ENCODE measurements around a stretch of chr20.

DNA sequence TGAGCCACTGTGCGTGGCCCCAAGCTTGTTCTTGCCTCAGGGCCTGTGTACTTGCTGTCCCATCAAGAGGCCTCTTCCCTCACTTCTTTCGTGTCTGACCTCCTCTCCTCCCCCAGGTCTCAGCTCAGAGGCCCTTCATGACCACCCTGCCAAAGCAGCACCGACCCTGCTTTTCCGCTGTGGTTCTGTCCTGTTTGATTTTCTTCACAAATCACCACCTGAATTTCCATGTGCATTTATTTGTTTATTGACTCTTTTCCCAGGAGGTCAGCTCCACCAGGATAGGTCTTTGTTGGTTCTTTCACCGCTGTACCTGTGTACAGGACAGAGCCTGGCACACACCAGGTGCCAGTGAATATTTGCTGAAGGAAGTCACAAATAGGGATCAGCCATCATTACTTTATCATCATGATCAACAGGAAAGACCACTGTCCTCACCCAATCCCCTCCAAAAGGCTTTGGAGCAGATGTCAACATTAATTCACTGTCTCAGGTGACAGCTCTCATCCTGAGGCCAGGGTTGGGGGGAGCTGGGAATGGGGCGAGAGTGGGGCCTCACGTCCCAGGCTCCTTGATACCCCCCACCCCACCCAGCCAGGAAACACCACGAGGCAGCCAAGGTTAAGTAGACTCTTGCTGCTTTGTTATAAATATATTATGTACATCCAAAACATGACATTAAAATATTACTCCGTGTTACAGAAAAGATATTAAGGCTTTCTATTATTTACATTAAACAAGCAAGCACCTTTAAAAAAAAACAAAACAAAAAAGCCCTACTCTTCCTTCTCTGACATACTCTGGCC, 10.8 kb upstream of the UBE2V1 start:
- PRO-cap: no peak

DNA sequence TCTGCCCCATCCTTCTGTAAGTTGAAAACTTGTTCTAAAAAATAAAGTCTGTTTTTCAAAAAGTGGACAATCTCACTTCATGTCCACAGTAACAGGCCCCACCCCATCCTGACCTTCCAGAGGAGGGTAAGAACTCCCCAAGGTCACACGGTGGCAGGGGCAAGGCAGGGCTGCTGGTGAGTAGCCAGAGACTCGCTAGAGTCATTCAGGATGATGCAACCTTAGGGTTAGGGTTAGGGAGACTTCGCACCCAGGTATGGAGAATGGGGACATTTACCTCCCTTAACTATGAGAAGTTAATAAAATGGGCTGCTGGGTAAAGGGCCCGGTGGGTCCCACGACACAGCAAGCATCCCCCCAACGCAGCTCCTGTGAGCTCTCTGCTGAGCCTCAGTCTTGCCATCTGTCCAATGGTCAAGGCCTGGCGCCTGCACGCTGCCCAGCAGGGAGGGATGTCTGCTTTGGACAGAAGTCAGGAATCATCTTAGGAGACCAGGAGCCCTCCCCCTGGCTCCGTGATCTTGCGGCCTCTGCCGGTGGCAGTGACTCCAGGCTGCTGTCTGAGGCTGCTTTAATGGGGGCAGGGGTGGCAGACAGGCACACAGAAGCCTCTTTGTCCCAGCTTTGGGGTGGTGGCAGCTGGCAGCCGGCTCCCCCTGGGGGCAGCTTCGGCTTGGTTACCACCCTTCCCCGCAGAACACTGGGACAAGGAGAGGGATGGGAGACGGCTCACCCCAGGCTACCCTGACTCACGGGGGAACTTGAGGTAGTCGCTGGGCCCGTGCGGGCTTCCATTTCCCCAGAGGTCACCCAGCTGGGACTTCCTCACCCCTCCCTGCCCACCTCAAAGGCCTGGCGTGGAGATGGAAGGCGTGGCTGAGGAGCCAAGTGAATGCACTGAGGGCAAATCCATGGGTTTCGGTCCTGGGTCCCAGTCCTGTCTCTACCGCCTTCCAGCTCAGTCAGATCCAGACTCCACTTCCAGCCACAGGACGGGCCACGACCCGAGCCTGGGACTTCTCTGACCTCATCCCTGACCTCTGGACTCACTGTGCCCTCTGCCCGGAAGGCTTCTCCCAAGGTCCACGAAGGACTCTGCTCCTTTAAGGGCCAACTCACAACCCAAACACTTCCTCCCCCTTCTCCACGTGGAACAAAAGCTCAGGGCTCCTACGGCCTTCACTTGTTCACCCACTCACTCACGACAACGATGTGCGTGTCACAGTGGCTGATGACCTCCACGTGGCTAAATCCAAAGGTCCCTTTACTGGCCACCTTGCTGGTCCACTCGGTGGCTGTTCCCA, 14.9 kb downstream of the PEDS1 start:
- PRO-cap: no peak

DNA sequence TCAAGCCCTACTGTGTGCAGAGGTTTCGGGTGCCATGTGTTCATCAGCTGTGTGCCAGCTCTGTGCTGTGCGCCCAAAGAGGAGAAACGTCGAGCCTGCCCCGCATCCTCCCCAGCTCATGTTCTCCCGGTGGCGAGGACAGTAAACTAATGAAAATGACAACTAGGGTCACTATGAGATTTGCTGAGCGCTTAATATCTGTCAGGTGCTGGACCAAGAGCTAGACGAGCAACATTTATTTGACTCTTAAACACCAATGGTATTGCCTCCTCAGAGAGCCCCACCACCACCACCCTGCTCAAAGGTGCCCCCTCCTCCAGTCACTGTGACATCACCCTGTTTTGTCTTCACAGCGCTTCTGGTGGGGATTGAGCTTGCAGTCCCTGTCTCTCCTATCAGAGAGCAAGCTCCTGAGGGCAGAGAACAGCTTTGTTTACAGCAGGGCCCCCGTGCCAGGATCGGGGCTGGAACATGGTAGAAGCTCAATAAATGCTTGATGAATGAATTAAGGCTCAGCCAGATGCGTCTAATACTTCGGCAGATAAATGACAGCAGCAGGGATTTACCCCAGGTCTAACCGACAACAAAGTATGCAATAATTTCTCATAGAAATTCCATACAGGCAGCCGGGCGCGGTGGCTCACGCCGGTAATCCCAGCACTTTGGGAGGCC, 806 bp upstream of the PEDS1 start:
- PRO-cap: no peak

GRCh38 chr20:50196112-50196608, 5.5 kb downstream of the CEBPB start:
- PRO-cap: no peak

GRCh38 chr20:50215900-50216499, 25.4 kb downstream of the CEBPB start:
- PRO-cap: no peak

DNA sequence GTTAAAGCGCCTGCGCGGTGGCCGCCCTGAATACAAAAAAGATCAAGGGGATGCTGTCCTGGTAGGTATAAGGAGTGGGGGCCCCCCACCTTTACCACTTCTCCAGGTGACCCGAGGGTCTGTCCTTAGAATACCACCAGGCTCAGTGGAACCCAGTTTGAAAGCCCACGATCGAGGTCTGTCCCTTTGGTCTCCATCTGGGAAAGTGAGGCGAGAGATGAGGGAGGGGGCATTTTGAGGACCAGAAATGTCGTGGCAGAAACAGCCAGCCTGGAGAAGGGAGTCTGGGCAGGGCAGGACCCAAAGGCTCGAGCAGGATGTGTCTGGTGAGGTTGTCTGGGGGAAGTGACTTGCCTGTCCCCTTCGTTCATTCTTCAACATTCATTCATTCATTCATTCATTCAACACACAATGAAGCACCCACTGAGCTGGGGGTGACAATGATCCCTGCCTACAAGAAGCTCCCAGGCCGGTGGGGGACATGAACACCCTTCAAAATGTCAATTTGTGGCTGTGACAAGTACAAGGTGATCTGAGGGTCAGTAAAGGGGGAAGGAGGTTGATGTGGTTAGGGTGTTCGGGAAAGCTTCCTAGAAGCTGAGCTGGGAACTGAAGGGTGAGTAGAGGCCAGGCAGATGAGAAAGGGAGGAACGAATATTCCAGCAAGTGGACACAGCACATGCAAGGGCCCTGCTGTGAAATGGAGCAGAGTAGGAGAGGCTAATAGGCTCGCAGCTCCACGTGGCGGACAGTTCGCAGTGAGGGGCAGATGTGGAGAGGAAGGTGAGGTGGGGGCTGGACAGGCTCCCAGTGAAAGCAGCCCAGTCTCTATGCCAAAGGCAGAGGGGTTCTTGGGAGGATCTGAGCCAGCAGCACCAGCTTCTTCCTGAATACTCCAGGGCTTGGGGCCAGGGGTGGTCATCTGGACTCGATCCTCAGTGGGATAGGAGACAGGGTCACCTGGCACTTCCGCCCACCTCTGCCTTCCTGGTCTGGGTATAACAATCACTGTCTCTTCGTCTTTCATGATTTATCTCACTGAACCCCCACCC, 80.7 kb downstream of the CEBPB start:
- PRO-cap: no peak

GRCh38 chr20:50297451-50298070, 106.9 kb downstream of the CEBPB start:
- PRO-cap: no peak

- PRO-cap: no peak
Measured at GRCh38 chr20:50303898-50304408, 113.3 kb downstream of the CEBPB start.

DNA sequence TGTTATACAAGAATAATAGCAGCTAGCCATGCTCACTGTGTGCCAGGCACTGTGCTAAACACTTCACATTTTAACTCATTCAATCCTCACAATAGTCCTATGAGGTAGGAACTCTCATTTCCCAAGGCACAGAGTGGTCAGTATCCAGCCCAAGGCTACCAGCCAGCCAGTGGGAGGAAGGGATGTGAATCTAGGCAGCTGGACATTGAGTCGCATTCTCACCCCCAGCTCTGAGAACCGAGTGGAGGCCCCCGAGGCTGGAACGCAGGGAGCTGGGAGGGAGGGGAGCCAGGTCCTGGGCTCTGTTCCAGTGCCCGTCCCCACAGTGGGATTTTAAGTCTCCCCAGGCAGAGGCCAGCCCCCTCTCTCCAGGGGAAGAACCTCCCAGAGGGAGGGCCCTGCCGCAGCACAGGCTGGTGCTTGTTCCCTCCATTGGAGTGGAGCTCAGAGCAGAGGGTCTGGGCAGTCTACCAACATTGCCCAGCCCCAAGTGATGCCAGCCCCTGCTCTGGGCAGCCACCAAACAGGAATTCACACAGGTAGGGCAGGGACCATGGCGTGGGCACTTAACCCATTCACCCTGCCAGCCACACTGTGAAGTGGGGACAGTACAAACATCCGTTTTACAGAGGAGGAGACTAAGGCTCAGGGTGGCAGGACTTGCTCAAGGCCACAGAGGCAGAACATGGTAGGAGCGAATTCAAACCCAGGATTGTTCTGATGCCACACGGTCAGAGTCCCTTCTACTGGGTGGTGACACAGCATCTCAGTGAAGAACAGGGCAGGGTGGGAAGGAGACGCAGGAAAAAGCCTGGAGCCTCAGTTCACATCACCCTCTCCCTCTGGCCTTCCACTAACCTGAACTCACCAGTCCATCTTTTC, 131.4 kb downstream of the CEBPB start:
- PRO-cap: no peak

DNA sequence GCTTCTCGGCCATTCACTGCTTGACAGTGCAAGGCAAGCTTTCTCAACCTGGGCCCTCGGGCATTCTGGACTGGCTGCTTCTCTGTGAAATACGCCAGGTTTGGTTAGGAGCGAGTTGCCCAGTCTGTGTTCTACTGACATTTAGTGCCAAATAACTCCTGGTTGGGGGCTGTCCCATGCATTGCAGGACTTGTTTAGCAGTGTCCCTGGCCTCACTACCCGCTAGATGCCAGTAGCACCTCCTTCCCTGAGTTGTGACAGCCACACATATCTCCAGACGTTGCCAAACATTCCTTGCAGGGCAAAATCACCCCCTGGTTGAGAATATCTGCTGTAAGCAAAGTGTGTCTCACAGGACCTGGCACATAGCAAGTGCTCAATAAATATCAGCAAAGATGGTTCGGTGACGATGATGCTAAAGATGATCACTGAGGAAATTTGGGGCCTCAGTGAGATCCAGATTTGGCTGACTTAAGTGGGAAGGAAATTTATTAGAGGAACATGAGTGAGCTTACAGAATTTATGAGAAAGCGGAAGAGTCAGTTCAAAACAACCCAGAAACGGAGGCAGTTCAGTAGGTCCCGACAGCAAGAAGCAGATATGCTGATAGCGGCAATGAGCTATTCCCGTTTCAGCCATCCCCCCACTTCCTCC, 157.1 kb downstream of the CEBPB start:
- PRO-cap: no peak

DNA sequence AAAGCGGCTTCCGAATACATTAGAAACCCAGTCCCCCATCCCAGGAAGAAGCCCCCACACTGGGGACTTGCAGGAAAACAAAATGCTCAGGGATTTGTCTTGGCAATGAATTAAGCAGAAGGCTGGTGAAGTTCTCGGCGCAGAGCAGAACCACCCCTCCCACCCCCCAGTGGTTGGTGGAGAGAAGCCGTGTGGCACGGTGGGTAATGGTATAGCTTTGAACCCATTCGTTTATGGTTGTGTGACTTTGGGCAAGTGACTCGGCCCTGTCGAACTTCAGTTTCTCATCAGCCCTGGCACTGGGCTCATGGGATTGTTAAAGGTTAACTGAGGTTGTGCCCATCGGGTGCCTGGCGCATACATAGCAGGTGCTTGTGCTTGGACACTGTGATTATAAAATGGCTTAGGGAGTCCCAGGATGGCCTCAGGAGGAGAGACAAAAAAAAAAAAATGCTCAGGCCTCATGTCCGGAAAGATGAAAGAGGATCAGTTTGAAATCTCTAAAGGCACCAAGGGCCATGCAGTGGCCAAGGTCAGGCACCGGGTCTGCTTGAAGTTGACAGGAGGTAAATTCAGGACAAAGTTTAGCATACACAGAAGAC, 120.2 kb upstream of the PTPN1 start:
- PRO-cap: no peak

- PRO-cap: no peak
Measured at GRCh38 chr20:50394428-50395098, 115.6 kb upstream of the PTPN1 start.

GRCh38 chr20:50455387-50456169, 54.6 kb upstream of the PTPN1 start:
- PRO-cap: no peak

DNA sequence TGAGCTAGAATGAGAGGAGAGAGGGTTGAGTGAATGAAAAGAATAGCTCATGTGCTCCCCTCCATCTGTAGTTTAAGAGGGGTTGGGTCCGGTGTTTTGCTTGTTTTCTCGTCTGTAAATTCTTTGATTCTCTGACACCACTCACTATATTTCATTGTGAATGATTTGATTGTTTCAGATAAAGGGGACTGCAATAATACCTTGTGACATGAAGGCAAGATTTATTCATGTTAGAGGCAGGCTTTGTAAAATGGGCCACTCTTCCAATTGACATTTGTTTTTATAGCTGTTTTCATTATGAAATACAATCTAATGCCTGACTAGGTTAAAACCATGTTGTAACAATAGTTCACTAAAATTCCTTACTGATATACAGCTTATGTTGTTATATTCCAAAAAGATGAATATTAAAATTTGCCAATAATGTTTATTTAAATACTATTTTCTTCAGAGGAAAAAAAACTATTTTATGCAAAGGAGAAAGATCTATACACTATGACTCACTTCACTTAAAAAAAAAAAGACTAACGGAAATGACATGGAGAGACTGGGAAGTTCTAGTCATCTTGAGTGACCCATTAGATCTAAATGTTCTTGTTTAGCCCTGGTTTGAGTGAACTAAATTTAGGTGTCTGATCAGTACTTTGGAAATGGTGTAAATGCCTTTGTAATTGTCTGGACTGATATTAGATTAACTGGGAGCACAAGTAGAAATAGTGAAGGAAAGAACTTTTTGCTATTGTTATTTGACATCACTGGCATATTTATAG, 3.4 kb downstream of the PTPN1 start:
- PRO-cap: unidirectional peak, minus-strand start at position 74 of the sequence; bidirectional peak, plus-strand start at position 587 of the sequence, minus-strand start at position 511 of the sequence

DNA sequence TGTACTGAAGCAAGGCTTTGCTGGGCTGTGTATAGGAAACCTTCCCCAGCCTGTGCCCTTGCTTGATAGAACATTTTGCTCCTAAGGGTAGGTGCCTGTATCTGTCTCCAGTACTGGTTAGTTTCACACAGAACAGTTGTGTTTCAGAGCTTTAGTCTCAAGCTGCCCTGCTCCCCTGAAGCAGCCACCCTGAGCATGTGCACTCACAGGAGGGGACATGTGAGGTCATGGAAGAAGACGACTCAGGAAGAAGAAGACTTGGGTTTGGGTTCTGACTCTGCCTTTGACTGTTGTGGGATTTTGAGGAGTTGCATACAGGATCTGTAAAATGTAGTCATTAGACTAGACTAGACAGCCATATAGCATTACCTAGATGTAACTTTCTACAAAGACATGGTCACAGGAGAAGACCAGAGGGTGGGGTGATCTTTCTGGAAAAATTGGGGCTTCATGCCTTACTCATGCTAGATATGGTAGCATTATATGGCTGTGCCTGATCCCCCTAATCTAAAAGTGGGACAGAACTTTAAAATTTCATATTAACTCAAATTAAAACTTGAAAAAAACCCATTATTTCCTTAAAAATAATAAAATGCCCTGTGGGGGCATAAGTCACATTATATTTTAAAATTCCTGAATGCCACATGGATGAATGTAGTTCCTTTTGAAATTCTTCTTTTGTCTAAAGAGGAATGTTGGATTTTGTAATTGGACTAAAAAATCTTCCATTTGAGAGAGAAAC, 10.5 kb downstream of the PTPN1 start:
- PRO-cap: bidirectional peak, plus-strand start at position 154 of the sequence, minus-strand start at position 72 of the sequence

DNA sequence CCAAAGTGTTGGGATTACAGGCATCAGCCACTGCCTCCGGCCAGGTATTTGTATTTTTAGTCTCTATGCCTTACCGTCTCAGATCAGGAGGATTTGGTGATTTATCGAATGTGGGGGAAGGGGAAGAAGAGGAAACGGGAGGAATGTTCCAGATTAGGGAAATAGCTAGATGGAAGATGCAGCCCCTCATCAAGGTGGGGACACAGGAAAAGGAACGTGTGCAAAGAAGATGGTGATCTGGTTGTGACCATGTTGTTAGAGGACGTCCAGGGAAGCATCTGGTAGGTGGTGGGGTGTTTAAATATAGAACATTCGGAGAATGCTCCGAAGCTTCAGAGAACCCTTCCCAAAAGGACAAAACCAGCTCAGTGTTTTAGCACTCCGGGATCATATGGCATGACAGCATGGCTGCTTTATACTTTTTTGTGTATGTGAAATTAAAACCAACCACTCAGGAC, 12.9 kb downstream of the PTPN1 start:
- PRO-cap: no peak

- PRO-cap: no peak
Measured at GRCh38 chr20:50562192-50563099, 52.3 kb downstream of the PTPN1 start.

GRCh38 chr20:50673207-50674300, 17.8 kb downstream of the RIPOR3 start:
- PRO-cap: no peak

DNA sequence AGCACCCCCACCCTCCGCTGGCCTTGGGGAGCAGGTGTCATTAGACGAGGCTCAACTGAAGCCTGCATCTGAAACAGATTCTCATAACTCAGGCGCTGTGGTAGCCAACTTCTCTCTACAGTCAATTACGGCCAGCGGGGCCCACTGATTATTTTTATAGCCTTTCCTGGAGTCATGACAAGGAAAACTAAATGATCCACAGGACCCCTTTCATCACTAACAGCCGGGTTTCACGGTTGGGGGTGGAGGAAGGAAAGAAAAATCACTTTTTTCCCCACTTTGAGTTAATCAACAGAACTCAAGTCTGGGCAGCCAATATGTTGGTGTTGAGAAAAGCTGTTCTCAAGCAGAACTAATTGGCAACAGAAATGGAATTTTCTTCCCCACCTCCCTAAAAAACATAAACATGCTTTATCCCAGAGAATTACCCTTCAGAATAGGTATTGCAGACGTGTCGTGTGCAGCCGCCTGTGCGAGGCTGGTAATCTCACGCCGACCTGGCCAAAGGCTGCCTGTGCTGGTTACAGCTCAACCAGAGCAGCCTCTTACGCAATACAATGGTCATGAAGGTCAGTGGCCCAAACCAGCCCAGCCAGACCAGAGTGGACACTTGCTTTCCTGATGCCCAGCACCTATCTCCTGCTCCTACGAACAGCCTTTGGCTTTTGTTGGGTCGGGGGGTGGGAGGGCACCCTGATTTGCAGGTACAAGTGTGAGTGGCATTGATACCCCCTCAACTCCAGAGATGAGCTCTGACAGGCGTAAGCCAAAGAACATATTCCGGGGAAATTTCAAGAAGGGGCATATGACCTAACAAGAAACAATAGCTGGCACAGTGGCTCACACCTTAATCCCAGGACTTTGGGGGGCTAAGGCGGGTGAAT, 11.0 kb downstream of the RIPOR3 start:
- PRO-cap: no peak

- PRO-cap: no peak
Measured at GRCh38 chr20:50724761-50725443, 6.5 kb upstream of the PARD6B start.

All from colic lymph node (tissue), 1 donor.